Foreskin keratinocyte (primary cell): ENCODE measurements around a stretch of chr21.

- RAMPAGE, total RNA, result no peak
These were observed 4968.0 kb upstream of the TPTE start for GRCh38 chr21:5553413-5553822.

DNA sequence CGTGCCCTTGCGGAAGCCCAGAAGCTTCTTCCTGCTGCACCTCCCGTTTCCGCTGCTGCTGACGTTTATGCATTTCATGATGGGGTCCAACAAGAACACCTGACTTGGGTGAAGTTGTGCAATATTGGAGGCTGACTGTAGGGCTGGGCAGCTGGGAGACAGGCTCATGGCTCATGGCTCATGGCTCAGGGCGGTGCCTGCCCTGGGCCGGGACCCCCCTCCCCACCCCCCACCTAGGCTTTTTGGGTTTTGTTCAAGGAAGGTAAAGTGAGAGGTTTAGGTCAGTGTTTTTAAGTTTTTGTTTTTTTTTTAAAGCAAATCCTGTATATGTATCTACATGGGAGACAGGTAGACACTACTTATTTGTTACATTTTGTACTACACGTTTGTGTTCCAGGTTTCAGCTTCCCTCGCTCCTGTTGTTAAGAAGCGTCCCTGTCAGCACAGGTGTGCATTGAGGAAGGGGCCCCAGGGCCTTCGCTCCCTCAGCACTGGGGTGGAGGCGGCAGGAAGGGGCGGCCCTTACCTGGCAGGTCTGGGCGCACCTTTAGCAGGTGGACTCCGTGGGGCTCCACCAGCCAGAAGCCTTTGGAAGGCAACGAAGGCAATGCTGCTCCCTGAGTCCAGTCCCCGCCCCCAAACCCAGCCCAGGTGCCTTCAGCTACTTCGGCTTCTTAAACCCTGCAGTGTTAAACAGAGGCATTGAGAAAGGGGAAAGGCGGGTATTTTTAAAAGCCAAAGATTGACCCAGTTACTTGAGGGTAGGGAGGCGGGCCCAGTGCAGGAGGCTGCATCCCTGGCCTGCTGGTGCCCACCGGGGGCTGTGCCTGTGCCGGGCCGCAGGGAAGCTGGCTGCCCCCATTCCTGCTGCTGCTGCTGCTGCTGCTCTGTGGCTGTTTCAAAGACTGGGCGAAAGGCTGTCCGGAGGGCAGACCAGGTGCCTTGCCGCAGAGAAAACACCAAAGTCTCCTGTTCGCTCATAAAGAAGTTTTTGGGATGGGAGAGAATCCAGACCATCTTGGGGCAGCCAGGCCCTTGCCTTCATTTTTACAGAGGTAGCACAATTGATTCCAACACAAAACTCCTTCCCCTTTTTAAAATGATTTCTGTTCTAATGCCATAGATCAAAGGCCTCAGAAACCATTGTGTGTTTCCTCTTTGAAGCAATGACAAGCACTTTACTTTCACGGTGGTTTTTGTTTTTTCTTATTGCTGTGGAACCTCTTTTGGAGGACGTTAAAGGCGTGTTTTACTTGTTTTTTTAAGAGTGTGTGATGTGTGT lies 4398.7 kb upstream of the TPTE start:
- RAMPAGE, total RNA, result no peak

- RAMPAGE, total RNA, result no peak
These were observed 4151.4 kb upstream of the TPTE start for GRCh38 chr21:6369823-6370529.

- RAMPAGE, total RNA, result no peak
These were observed 3668.6 kb upstream of the TPTE start for GRCh38 chr21:6852887-6853117.

DNA sequence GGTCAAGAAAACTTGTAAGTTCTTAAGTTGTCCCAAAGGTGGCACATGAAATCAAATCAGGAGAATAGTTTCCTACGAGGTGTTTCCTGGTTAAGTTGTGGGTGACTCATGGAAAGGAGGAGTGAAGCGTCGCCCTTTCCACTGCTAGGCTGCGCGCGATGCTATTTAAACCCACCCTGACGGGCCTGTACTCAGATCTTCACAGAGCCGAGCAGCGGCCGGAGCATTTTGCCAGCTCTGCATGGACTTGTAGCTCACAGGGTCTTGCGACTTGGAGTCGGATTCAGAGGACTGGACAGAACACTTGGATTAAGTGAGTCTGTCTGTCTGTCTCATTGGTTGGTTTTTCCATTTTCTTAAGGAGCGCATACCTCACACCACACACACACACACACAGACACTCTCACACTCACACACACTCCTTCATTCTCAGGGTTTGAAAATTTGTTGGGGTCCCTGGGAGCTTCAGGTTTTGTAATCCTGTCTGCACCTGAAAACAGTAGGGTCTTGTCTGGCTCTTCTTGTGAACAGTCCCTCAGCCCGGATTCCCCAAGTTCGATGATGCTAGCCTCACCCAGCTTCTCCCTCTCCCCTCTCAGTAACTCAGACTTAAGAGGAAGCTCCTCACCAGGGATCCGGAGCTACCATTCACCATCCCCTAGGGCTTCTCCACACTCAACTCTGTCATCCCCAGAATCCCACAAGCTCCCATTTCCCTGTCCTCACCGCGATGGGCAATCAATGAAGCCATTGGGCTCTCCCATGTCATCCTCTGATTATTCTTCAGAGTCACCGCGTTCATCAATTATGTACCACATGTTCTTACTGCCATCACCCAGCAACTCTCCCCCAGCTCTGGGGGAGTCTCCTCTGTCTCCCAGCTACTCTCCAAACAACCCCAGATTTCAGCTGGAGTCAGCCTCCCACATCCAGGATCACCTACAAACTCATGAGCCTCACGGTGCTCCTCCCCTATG lies 1531.0 kb upstream of the TPTE start:
- RAMPAGE, total RNA, result no peak

GRCh38 chr21:9000278-9001304 lies 1520.8 kb upstream of the TPTE start:
- RAMPAGE, total RNA, result no peak

DNA sequence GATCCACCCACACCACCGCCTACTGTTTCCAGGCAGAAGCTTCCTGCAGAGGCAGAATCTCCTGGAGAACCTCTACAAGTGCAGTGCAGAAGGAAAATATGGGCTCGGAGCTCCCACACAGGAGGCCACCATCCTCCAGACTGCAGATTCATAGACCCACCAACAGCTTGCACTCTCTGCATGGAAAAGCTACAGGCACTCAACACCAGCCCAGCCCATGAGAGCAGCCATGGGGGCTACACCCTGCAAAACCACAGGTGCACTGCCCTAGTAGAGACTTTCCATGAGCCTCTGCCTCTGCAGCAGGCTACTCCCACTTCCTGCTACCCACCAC lies 284.1 kb downstream of the POTED start:
- RAMPAGE, total RNA, result no peak

DNA sequence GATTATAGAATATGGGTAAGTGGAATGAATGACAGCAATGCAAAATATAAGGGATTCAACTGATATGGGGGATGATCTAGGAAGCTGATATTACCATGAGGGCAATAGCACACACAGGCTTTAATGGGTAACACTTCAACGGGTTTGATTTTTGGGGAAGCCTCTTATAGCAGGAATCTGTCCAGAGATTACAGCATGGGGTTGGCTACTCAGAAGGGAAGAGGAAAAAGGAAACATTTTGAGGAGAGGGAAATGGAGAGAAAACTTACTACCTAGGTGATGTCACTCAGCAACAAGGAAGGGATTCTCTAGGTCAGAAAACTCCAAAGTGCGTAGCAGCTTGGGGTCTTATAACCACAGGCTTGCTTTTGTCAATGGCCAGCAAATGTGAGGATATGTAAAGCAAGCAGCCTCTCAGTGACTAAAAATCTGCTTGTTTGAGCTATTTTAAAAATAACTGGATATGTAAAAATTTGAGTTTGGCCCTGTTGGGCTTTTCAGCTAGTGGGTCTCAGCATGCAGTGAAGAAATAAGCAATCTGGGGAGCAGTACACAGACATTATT lies 162.3 kb downstream of the LIPI start:
- RAMPAGE, total RNA, result no peak

DNA sequence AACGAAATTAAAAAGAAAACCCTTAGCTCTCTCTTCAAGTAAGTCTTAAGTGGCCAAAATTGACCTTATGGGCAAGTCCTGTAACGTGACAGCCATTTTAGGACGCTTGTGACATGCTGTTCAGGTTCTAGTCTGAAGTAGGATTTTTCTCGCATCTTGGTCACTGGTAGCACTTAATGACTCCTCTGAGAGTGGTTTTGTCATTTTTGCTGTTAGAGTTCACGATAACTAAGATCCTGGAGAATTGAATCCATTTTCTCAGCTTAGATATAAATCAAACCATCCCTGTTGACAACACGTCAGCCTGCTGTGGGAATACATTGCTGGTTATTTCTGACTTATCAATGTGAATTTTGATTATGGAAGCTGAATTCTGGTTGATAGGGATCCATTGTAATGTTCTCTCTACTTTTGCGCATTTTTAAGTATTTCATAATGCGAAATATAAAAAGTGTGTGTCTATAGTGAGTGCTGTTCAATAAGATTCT lies 1.0 kb upstream of the HSPA13 start:
- RAMPAGE, total RNA, result no peak

- RAMPAGE, total RNA, result no peak
These were observed 23.1 kb downstream of the SAMSN1 start for GRCh38 chr21:14522666-14523856.

DNA sequence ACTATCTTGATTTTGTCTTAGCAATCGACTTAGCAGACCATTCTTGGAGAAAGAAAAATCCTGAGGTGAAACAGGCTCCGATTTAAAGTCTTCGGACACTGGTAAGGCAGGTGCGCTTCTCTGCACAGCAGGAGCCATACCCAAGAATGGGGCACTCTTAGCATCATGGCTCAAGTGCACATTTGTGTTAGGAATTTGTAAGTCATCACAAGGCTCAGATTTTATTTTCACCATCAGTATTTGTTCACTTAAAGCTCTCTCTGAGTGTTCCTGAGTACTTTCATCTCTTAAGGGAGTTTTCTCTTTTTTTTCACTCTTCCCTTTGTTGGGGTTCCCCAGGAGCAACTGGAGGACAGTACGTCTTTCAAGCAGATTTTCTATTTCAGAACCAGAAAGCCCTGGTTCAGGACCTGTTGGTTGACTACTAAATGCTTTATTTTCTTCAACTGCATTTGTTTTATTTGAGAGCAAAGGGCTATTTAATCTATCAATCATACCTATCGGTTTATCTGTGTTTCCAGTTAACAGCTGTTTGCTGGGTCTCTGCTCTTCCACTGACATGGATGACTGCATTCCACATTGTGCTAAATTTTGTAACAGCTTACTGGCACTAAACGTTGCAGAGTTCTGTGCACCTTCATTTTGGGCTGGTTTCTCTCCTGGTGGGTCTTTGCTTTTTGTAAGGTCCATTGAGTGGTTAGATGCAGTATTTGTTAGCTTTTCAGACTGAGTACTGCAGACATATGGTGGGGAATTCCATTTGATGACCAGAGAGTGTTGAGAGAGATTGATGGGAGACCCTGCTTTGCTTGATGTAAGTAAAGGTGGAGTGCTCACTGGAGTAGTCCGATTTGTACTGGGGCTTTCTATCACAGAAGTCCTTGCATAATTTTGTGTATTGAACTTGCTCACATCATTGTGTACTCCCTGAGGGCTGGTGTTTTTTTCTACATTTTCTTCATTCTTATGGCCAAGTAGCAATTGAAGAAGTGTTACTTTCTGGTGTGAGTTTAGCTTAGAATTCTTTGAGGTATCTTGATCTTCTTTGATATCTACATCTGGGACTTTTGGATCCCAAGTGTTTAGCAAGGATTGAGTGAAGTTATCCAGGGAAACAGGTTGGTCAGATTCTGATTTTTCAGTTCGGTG lies 98.7 kb downstream of the NRIP1 start:
- RAMPAGE, total RNA, result no peak

DNA sequence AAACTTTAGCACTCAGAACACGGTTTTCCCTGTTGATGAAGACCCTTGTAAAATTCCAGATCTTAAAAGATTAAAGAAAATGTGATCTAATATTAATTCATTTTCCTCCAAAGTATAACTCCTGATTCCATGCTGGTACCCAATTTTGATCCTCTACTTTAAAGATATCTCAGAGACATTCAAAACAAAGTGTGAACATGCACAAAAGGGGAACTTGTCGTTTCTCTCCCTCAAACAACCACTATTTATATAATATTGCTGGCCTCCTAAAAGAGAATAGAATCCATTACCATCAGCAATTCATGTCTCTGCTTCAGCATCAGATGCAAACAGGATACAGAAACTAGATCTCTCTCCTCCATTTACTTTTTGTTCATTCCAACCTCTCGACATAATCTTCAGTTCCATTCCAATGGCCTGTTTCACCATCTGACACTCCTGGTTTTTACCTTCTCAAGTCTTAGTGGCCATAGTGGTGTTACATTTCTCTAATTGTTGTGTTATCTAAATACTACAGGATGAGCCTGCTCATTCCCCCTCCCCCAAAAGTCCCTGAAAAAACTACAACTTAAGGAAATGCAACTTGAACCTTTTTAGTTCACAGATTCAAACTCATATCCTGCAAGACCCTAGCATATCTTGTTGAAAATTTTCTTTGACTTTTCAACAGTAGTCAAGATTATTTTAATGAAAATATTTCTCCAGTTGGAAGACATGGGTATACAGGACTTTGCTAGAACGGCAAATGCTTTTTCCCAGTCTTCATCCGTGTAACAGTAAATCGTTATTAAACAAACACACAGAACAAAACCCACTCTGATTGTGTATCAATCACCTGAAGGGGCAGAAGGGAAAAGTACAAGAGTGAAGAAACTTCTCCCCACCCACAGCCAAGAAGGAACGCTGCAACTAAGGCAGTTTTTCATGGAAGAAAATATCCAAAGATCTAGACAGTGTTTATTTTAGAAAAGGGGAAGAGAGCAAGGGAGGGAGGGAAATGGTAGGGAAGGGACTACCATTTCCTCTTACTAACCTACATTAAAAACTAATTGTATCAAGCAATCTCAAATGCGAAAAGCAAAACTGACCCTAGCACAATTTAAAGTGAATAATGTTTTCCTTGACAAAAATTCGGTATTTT lies 3.9 kb downstream of the NRIP1 start:
- RAMPAGE, total RNA, result no peak

- RAMPAGE, total RNA, result no peak
These were observed 868 bp upstream of the NRIP1 start for GRCh38 chr21:15065531-15066205.

DNA sequence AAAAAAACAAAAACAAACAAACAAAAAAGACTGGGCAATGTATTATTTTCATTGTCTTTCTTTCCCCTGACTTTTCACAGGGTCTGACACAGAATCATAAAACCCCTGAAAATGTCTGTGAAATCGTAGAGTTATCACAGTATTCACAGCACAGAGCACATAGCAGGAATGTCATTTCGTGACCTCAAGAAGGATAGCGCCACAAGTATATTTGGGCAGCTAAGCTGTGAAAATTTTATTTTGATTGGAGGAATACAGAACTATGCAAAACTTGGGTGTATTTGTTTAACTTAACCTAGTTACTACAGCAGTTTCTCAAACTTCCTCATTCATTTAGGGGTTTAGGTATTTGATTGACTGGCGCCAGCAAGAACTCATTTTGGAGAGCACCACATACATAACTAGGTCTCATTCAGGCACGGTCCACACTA lies 154.9 kb upstream of the NRIP1 start:
- RAMPAGE, total RNA, result no peak

DNA sequence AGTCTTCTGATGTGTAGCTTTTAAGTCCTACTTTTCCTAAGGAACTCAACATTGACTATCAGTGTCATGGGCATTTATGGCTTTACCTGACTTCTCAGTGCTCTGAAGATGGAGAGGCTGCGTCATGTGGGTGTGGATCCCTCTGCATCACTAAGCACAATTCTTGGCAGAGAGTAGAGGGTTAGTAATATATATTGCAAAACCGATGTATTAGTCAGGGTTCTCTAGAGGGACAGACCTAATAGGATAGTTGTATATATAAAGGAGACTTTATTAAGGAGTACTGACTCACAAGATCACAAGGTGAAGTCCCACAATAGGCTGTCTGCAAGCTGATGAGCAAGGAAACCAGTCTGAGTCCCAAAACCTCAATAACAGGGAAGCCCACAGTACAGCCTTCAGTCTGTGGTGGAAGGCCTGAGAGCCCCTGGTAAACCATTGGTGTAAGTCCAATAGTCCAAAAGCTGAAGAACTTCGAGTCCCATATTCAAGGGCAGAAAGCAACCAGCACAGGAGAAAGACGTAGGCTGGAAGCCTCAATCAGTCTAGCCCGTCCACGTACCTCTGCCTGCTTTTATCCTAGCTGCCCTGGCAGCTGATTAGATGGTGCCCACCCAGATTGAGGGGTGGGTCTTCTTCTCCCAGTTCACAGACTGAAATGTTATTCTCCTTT lies 159.7 kb upstream of the NRIP1 start:
- RAMPAGE, total RNA, result no peak

- RAMPAGE, total RNA, result no peak
These were observed 215.7 kb upstream of the USP25 start for GRCh38 chr21:15513935-15514681.

DNA sequence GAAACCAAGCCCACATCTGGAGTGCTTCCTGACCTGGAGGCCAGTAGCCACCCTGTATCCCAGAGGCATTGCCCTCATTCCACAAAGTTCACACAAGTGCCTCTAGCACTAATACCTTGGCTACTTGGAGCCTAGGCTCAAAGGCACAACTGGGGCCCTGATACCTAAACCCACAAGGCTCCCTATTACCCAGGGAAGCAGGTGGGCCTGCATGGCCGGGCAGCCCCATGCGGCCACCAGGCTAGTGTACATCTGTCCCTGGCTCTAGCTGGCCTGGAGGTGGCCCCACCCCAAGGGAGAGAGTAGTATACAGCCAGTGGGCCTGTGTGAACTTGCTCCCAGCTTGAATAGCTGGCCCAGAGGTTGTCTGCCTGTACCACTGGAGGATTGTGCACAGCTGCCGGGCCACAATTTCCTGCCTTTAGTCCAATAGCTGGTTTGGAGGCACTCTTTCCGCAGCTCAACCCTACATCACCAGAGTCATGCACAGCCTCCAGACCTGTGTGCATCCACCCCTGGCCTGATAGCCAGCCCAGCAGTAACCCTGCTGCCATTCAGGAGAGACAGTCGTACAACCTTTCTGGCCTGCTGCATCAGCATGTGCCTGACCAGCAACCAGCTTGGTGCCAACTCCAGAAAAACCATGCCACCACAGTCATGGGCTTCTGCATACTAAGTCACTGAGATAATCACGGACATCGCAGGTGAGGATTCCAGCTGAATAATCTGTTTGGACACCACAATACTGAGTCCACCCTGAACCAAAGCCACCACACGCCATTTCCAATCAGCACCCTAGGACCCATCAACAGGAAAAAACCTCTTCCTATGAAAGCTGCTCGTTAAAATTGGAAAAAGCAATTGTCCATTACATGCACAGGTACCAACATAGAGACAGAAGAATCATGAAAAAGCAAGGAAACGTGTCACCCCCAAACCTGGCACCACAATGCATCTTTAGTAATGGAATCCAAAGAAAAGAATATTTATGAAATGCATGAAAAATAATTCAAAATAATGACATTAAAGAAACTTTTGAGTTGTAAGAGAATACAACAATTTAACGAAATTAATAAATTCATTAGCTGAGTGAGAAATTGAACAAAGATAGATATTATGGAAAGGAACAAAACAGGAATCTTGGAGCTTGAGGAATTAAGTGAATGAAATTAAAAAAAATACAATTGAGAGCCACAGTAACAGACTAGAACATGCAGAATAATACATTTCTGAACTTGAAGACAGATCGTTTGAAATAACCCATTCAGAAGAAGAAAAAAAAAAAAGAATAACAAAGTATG lies 52.6 kb downstream of the USP25 start:
- RAMPAGE, total RNA, result no peak

- RAMPAGE, total RNA, result no peak
These were observed 341.3 kb downstream of the USP25 start for GRCh38 chr21:16070908-16071681.

DNA sequence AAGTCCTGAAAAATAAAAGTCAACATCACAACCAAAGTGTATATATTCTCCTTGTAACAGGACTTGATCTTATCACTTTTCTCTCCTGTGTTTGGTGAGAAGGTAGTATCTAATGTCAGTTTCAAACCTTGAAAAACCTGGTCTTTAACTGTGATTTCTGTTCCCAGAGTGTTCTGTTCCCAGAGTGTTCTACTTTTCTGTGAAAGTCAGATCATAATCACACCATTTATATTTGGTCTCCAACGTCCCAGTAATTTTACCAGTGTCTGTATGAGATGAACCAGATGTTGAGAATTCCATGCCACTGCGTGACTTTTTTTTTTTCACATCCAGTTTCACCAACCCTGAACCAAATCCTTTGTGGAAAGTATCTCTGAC lies 365.2 kb downstream of the USP25 start:
- RAMPAGE, total RNA, result no peak

DNA sequence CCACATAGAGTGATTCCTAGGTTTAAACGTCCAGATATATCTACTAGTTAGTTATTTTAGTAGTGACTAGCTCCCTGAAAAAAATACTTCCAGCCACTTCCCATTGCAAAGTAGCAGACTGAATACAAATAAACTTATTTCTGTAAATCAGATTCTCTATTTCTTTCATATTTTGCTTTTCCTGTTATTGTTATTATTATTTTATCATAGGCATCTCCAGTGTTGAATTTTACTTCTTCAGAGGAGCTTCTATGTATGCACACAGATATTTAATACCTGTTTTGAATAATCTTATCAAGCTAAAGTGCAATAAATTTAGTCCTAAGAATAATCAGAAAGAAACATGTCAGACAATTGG lies 762.8 kb upstream of the CXADR start:
- RAMPAGE, total RNA, result no peak